HT1080 (cell line): ENCODE data around the genes KLRF2, GABARAPL1 and TAS2R8.

GRCh38 chr12:9731862-9732177 is 28.9 kb downstream of the CD69 start:
RAMPAGE:
- cytosol, long total RNA, result no peak
- long total RNA, result no peak
- nucleus, long total RNA, result no peak

DNA sequence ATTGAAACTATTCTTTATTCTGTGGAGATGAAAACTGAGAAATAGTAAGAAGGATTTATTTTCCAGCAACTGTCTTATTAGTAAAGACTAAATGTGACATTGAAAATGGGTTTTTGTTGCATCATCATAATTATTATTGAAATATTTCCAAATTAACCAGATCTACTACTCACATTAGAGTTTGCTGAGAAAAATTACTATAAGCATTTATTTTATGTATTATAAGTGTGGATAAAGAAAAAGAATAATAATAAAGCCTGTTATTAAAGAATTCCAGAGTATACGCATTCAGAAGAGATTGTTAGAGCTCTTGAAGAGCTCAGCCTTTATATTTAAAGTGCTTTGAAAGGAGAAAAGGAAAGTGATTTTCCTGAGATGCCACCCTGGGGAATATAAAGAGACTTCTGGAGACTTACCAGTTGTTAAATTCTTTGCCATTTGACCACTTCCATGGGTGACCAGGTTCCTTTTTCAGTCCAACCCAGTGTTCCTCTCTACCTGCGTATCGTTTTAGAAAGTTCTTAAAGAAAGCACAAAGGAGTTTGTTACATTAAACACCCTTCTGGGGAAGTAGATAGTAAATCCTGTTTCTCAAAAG is 6.4 kb downstream of the CD69 start:
RAMPAGE:
- cytosol, long total RNA, result no peak
- long total RNA, result no peak
- nucleus, long total RNA, result no peak

GRCh38 chr12:9881212-9881768 is at the start of gene KLRF2:
TSS of gene KLRF2 (plus strand) at chr12:9881489.
RAMPAGE:
- cytosol, long total RNA, result no peak
- long total RNA, result no peak
- nucleus, long total RNA, result no peak

DNA sequence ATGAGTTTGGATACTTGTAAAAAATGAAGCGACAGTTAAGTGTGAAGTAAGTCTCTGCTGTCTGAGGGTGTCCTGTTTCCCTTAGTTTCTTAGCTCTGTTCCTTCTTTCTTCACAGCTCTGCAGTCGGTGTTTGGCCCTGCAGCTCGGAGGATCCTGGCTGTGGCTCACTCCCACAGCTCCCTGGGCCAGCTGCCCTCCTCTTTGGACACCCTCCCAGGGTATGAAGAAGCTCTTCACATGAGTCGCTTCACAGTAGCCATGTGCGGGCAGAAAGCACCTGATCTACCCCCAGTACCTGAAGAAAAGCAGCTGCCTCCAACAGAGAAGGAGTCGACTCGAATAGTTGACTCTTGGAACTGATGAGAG is 10.9 kb downstream of the TMEM52B start:
RAMPAGE:
- cytosol, long total RNA, result no peak
- long total RNA, result no peak
- nucleus, long total RNA, result no peak

DNA sequence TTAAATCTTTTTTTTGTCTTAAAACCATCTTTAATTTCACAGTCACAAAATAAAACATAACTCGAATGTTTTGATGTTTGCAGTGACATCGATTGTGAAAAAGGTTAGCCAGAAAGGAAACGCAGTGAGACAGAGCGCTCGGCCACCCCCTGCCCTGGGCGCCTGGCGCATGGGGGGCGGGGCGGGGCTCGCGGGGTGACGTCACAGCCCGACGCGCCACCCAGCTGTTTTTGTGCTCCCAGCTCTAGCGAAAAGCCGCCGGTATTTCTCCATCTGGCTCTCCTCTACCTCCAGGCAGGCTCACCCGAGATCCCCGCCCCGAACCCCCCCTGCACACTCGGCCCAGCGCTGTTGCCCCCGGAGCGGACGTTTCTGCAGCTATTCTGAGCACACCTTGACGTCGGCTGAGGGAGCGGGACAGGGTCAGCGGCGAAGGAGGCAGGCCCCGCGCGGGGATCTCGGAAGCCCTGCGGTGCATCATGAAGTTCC is at the start of gene GABARAPL1:
Gene GABARAPL1, plus strand, starts transcription at position 227 of the 489 bp plus-strand sequence.
RAMPAGE:
- cytosol, long total RNA, result start-site peak on the plus strand centred at position 239 of the sequence, 40 bp wide, 18 and 23 reads in 2 replicates
- long total RNA, result start-site peak on the plus strand centred at position 254 of the sequence, 9 bp wide, 6 reads
- nucleus, long total RNA, result no peak

GRCh38 chr12:10225806-10226499 is 13.3 kb downstream of the GABARAPL1 start:
RAMPAGE:
- cytosol, long total RNA, result no peak
- long total RNA, result no peak
- nucleus, long total RNA, result no peak

GRCh38 chr12:10392787-10393006 is 2.9 kb upstream of the KLRK1 start:
RAMPAGE:
- cytosol, long total RNA, result no peak
- long total RNA, result no peak
- nucleus, long total RNA, result no peak

DNA sequence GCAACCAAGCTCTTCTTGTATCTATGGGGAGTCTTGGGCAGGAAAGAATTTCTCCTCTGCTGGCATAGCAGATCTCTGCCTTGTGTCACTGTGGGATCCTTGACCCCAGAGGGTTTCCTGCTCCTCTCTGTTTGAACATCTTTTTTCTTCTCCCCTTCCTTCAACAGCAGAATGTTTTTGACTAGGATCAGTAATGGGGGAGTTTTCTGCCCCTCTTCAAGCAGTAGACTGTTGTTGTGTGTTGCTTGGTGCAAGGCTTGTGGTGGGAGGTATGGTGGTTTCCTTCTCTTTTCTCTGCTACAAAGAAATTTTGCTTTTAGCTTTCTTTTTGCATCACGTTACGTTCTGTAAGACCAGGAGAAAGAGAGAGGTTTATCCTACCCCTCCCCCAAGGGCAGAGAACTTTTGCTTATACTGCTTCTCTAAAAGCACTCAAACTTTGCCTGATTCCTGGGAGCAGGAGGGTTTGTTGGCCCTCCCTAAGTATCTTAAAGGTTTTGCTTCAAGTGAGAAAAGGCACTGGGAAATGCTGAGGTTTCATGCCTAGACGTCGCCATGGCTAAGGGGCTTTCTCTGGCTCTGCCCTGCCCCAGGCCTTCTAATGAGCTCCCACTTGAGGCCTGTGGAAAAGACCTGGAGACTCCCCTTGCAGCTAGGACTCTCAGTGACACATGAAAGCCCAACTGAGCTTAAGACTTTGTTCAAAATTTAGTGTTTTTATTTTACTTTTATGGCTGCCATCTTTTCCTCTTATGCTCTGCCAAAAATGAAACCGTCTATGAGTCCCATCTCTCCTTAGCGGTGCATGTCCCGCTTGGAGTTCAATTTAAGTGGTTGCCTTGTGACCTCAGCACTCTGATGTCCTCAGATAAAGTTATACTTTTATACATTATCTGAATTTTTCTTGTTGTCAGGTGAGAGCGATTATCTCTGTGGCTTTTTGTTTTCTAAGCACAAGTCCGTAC is 49.2 kb downstream of the EIF2S3B start:
RAMPAGE:
- cytosol, long total RNA, result no peak
- long total RNA, result no peak
- nucleus, long total RNA, result no peak

DNA sequence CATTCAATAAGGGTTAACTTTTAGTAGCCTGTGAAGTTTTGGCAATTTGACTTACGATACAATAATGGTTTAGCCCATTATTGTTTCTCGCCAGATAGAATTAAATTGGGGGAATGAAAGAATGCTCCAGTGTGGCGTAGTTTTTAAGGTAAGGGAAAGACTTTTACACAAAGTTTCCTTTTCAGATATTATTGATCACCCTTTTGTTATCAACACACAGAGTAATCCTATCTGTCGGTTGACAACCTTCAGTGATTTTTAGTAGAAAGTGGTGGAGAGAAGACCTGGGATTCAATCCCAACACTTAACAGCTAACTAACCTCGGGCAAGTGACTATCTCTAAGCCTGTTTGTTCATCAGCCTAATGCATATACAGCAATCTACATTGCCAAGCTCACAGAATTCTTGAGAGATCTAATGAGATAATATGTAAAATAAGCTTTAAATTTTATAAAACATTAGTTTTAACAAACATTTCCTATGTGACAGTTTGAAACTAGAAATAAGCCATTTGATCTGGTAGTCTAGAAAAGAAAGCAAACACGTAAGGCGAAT is 845 bp upstream of the MAGOHB start:
RAMPAGE:
- cytosol, long total RNA, result no peak
- long total RNA, result no peak
- nucleus, long total RNA, result no peak

DNA sequence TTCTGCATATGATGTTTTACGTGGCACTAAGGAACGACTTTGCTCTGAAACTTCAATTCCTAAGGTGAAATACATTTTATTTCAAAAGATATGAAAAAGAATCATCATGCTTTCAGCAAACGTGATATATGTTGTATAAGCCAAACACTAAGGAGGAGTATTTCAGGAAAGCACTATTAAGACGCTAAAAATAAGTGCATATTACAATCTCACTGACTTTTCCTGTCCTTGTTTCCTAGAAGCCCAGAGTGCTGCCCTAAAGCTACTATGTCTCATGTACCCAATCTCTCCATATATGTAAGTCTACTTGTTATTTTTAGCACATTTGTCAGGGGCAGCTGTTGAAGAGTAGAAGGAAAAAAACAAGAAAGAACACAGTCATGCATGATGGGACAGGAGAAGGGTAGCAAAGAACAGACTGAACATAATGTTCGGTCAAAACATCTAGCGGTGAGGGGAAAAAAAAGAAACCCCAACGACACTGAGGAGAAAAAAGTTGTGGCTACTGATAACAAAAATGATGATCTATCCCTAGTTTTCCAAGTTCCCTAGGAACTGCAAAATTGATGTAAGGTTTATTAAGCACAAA is 14.3 kb downstream of the YBX3 start:
RAMPAGE:
- cytosol, long total RNA, result no peak
- long total RNA, result no peak
- nucleus, long total RNA, result no peak

DNA sequence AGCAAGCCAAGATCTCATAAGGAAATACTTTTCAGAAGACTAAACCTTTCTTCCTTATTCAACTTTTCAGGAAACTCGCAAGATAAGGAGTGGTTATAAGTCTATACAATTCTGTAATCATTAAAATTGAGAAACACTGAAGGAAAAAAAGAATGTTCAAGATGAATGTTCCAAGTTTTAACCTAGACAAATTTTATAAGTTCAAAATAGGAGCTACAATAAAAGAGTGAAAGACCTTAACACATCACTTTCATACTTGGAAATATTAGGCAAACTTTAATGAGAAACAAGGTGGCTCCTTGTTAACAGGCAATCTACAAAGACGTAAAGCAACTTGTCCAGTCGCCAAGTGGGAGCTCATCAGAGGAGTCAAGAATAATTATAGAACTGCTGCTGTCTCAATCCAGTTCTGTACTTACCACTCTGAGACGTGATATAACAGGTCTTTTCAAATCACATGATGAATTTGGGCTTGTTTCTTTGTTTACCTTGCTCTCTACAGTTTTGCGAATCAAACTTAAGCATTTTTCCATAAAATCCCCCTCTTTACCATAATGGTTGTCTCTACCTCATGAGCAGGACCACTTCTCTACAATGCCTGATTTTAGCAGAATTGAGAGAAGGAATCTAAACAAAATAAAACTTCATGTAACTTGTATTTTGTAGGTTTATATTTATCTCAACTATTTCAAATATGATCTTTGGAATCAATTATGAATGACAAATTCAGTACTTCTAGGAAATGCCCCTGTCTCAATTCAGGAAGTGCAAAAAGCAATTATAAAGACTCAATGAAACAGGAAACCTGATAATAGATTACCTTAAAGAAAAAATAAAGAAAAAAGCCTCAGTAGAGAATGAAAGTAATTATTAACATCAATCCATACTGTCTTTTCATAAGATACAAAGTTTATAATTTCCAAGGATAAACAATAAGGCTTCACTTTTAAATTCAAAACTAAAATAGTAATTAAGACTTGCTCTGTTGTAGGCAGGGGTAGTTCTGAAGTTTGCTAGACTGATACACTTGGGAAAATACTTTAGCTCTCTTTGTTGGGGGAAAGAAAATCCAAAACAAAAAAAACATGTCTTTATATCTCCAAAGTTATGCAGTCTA is 3.5 kb downstream of the YBX3 start:
RAMPAGE:
- cytosol, long total RNA, result no peak
- long total RNA, result no peak
- nucleus, long total RNA, result no peak

DNA sequence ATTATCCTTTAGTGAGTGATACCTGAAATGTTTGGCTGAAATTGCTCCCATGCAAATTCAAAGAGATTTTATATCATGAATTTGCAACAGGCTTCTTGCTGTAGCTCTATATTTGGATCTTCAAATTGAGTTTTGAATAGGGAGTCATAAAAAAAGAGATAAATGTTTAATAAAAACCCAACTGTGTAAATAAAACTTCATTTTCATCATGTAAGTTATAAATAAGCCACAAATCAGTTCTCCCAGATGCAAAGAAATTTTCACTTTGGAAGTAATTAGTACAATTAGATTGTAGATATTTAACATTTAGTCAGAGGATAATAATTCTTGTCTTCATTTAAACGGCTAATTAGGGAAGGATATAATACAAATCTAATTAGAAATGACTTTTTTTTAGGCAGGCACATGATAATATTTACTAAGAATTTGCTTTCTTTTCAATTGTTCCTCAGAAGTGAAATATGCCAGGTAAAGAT is at the start of gene TAS2R8:
Gene TAS2R8, minus strand, starts transcription at position 56 of the 476 bp plus-strand sequence.
RAMPAGE:
- cytosol, long total RNA, result no peak
- long total RNA, result no peak
- nucleus, long total RNA, result no peak

DNA sequence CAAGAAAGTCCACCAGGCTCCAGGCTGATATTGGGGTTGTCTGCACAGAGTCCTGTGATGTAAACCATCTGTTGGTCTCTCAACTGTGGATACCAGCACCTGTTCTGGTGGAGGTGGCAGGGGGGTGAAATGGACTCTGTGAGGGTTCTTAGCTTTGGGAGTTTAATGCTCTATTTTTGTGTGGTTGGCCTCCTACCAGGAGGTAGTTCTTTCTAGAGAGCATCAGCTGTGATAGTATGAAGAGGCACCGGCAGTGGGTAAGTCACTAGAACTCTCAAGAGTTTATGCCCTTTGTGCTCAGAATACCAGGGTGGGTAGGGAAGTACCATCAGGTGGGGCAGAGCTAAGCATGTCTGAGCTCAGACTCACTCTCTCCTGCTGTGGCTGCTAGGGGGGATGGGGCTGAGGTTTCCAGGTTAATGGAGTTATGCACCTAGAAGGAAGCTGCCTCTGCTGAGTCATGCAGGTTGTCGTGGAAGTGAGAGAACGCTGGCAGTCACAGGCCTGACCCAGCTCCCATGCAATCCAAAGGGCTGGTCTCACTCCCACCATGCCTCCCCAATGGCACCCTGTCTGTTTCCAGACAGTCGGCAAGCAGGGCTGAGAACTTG is 3.0 kb upstream of the TAS2R14 start:
RAMPAGE:
- cytosol, long total RNA, result no peak
- long total RNA, result no peak
- nucleus, long total RNA, result no peak

GRCh38 chr12:11163128-11164122 is 7.6 kb upstream of the SMIM10L1 start:
RAMPAGE:
- cytosol, long total RNA, result no peak
- long total RNA, result no peak
- nucleus, long total RNA, result no peak

RAMPAGE:
- cytosol, long total RNA, result no peak
- long total RNA, result no peak
- nucleus, long total RNA, result no peak
These were observed 104.0 kb upstream of the ETV6 start for GRCh38 chr12:11545144-11546145.

DNA sequence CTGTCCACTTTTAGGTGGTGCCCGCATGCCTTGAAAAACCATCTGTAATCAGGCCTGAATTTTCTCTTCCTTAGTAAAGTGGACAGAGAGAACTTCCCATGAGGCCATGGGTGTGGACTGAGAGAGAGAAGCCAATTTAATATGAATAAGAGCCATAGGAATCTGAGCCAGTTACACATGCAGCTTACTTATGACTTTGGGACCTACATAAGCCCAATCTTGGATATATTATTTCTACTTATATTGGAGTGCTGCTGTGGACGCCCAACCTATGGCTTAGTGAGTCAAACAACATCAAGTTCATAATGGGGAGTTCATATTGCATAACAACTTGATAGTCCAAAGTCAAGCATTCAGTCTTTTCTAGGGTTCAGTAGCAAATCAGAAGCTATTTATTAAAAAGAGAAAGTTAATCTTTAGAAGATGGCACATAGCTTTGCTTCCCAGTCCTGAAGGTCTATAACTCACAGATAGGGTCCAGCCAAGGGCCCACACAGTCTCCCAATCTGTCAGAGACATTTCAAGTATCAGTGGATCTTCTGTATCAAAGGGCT is 11.0 kb upstream of the ETV6 start:
RAMPAGE:
- cytosol, long total RNA, result no peak
- long total RNA, result no peak
- nucleus, long total RNA, result no peak

DNA sequence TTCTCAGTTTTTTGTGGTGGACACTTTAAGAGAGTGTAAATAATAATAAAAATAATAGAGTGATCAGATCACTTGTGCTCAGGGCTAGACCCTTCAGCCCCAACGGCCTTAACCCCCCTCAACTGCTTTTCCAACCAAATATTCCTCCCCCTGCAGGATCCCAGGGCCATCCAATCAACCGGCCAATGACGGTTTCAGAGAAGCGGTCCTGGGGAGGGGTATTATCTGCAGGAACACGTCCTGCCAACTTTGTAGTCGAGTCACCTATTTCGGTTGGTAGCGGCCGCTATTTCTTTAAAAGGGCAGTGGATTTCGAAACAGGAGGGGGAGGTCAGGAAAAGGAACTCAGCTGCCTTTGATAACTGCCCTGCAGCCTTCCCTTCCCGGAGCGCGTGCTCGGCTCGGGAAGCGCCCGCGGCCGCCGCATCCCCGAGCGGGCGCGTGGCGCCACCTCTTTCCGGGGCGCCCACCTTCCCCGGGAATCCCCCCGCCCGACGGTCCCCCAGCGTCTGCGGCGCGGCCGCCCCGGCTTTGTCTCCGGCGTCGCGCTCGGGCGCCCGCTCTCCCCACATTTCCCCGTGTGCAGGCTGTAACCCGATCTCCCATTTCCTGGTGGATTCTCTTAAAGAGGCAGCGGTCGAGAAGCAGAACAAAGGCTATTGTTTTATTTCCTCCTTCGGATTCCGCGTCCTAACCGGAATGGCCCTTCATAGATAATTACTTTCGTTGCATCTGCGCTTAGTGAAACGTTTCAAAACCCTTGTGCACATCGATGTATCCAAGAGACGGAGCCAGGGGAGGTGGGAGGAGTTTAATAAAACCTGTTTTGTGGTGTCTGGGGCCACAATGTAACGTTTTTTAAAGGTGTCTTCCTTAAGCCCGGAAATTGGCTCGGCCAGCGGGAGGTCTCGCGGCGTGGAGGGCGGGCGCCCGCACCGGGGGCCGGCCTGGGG is 662 bp upstream of the ETV6 start:
RAMPAGE:
- cytosol, long total RNA, result no peak
- long total RNA, result no peak
- nucleus, long total RNA, result no peak

RAMPAGE:
- cytosol, long total RNA, result no peak
- long total RNA, result no peak
- nucleus, long total RNA, result no peak
These were observed 10.0 kb downstream of the ETV6 start for GRCh38 chr12:11659243-11660107.

DNA sequence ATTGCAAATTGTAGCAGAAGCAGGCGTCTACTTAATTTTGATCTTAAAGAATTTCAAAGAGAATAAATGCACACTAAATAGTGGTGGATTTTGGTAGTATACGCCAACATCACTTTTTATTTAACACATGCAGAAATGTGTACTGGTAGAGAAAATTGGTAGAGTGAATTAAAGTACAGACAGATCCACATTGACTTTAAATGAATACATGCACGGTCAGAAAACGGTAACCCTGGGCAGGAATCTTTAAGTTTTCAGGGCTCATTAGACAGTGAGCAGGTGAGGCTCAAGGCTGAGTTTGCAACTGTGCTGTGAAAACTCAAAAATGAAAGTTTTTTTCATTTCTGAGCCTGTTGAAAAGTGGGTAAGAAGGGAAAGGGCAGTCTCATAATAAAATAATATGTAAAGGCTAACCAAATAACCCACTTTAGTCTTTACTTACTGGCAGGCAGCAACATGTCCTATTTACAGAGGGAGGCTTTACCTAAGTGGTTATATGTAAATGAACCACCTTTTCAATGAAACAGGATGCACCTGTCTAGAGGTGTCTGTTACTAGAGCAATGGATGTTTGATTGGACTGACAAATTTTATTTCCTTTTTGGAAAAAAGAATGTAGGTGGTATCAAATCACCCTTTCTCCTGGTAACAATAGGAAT is 157.9 kb downstream of the ETV6 start:
RAMPAGE:
- cytosol, long total RNA, result no peak
- long total RNA, result no peak
- nucleus, long total RNA, result no peak

GRCh38 chr12:11813486-11814086 is 164.1 kb downstream of the ETV6 start:
RAMPAGE:
- cytosol, long total RNA, result no peak
- long total RNA, result no peak
- nucleus, long total RNA, result no peak